Tongue (tissue), 2 donors: ENCODE measurements around a stretch of chr6.

- RAMPAGE, long total RNA, result no peak
These were observed 5.6 kb downstream of the MAP7 start for GRCh38 chr6:136544450-136545177.

- RAMPAGE, long total RNA, result no peak
These were observed 30.7 kb upstream of the MAP7 start for GRCh38 chr6:136581005-136581204.

DNA sequence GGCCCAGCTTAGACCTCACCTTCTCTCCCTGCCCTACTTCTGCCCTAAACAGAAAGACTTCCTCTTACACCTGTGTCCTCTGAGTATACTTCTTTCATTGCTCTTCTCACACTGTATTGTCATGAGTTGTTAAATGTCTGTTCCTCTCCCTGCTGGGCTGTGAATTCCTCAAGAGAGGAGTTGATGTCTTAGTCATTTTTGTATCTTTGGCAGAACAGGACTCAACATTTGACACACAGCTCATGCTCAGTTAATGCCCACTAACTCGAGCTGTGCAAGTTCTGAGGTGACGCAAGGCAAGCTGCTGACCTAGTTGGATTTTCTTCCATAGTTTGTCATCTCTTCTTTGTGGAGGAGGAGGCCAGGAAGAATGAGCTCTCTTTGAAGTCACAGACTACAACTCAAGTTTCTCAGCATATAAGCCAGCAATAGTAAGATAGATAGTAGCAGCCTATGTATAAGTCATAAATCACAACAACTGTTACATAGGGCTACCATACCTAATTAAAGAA, 90.3 kb upstream of the MAP7 start:
- RAMPAGE, long total RNA, result no peak

DNA sequence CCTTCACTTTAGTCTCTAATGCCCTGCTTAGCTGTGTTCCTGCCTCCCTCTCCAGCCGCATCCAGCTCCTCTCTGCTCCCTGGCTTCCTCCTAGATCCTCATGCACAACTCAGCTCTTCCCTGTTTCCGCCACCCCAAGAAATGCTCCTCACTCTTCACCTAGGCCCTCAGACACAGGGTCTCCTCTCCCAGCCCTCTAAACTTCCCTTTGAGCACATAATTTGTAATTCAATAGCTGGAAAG, 37.2 kb downstream of the MAP3K5 start:
- RAMPAGE, long total RNA, result no peak

DNA sequence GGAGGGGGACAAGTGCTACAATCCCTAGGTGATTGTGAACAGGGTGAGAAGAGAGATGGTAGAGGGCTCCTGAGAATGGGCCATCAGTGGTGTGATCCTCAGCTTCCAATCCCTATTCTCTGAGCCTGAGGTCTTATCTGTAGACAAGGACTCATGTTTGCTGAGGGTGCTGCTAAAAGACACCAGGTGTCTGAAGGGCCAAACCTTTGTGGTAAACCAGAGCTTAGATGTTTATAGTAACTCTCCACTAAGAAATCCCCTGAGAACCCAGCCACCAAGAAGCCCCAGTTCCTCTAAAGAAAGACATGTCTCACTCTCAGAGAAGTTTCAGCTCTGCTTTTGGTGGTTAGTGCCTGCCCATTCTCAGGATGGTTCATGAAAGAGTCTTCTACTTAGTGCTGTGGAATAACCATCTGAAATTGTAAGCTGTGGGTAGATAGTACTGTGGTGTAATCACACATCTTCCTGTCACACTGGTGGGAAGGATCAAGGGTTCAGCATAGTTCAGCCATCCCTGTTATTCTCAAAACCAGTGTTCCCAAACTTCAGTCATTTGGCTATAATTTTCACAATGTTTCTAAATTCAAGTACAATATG, 58.3 kb upstream of the IL20RA start:
- RAMPAGE, long total RNA, result no peak

DNA sequence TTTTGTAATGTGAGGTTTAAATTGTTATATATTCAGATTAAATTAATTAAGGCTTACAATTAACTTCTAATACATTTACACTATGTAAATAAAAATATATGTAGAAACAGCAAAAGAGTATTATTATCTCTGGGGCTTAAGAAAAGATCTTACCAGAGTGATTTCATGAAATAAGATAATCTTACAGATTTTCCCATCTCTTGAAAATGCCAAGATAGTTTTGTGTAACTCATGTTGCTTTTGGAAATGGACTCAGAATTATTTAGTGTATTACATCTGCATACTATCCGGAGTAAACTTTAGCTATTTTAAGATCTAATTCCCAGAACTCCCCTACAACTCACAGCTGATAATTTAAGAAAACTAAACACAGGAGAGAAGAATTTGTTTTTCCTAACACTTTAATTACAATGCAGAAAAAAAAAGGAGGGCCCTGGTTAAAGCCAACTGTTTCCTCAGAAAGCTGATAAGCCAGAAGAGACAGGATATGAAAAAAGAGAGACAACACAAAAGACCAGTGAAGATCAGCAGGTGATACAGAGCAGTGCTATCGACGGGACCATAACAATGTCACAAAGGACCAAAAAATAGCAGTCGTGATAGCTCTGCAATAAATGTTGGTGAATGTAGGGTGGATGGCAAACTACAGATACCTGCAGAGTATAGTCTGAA, 6.0 kb downstream of the IFNGR1 start:
- RAMPAGE, long total RNA, result no peak

DNA sequence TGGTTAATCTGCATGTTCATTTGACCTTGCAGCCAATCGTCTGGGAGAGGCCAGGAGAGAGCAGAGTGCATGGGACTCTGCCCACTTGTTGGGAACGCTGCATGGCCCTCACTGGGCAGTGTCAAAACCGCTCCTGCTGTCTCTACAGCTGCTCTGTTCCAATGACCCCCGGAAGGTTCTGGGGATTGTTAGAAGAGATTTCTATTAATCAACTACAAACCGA, 79.5 kb downstream of the OLIG3 start:
- RAMPAGE, long total RNA, result no peak

GRCh38 chr6:137723019-137723621, 143.9 kb upstream of the TNFAIP3 start:
- RAMPAGE, long total RNA, result no peak

DNA sequence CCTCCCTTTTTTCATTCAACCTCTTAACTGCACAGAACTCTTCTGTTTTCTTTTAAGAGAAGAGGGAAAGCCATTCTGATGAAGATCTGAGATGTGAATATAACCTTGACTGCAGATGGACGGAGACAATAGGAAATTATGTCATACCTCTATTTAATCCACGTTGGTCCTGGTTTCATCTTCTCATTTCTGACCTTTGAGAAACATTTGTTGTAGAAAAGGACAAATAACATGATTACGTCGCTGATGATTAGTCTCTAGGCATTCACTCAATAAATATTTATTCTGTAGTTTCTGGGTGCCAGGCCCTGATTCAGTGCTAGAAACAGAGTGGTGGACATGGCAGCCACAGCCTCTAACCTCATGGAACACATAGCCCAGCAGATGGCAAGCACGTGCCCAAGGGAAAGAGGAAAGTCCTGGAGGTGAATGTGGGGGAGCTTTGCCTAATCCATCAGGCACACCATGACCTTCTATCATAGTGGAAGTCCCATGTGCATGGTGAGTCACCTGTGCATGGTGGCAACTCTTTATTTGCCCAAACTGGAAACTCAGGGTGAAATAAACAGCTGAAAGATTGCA, 143.2 kb upstream of the TNFAIP3 start:
- RAMPAGE, long total RNA, result no peak

- RAMPAGE, long total RNA, result no peak
These were observed 138.2 kb upstream of the TNFAIP3 start for GRCh38 chr6:137728669-137729413.

- RAMPAGE, long total RNA, result no peak
These were observed 73.0 kb upstream of the TNFAIP3 start for GRCh38 chr6:137793919-137794686.

- RAMPAGE, long total RNA, result no peak
These were observed 55.8 kb upstream of the TNFAIP3 start for GRCh38 chr6:137811162-137811780.

DNA sequence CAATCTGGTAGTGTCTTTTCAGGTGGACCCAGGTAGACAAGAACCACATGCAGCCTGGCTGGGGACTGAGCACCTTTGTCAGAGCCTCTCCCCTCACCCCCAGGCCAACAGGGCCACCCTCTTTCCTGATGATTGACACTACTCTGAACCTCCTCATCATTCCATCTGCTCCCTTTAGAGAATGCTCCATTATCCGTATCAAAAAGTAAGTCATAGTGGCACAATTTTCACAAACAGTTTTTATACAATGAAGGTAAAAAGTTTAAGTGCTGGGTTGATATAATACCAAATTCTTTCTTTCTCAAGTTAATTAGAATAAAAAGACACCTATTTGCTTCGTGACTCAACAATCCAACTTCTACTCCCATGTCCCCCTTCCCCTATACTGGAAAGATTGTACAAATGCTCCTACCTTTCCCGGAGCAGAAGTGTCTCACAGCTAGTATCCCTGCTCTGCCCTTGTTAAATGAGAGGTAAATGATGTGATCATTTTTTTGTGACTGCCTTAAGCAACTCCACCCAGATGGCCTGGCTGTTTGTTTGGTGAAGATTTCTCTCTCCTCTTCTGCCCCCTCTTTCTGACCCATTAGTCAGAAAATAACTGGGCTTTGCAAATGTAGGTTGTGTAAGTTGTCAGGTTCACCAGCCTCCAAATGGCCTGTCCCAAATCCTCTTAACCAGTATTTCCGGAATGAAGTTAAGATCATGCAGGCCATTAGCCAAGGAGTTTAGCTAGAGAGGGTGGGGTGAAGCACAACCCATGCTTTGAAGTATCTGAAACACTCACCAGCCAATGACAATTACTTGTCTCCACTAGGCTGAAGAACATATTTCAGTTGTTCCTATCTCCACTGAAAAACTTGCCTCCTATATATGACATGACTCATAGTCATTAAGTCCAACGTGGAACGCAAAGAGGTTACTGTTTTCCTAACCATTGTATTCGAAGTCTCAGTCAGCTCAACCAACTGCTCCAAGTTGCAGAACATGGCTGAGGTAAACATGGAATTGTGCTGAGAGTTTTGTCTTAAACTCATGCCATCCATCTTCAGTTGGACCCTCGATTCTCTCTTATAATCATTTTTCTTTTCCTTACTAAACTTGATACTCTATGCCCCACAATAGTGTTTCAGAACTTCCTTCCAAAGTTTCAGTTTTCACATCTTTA, 37.6 kb upstream of the TNFAIP3 start:
- RAMPAGE, long total RNA, result no peak

- RAMPAGE, long total RNA, result no peak
These were observed 4.4 kb upstream of the TNFAIP3 start for GRCh38 chr6:137862516-137863295.

DNA sequence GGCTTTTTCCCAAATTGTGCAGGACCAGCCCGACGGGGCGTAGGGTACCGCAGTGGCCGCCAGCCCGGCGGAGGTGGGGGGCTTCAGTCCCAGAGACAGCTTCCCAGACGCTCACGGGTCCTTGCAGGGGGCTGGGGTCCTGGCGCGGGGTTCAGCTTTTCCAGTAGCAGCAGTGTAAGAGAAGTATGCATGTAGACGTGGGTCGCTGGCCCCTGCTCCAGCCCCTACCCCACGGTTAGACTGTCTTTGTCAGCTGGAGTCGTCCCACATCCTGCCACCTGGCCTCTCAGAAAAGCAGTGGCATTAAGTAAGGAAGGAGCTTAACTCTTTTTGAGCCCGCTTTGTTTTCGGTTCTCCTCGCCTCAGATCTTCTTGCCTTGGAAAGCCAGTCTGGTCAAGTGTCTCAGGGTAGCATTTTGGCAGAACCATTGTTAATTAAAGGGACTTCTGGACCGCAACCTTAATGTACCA, 911 bp downstream of the TNFAIP3 start:
- RAMPAGE, long total RNA, result no peak

DNA sequence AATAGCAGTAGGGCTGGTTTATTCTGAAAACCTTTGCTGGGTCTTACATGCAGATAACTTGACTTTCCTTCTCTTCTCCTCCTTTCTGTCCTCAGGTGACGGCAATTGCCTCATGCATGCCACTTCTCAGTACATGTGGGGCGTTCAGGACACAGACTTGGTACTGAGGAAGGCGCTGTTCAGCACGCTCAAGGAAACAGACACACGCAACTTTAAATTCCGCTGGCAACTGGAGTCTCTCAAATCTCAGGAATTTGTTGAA, 7.6 kb downstream of the TNFAIP3 start:
- RAMPAGE, long total RNA, result no peak

DNA sequence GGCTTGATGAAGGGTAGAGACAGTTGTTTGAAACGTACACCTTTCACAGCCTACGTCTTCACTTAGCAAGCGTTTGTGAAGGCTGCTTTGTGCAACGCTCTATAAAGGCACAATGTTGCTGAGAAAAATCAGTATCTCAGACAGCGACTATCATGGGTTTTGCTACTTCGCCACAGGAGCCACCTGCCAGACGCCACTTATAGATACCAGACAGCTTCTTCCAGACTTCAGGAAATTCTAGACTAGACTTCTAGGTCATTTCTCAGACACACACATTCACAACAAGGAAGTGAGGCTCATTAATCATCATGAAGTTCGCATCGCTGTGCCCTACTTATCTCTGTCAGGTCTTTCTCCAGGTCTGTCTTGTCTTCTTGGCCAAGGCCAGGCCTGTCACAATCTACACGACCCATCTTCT, 115.3 kb downstream of the TNFAIP3 start:
- RAMPAGE, long total RNA, result no peak

- RAMPAGE, long total RNA, result no peak
These were observed 4.8 kb downstream of the PERP start for GRCh38 chr6:138102390-138102894.

DNA sequence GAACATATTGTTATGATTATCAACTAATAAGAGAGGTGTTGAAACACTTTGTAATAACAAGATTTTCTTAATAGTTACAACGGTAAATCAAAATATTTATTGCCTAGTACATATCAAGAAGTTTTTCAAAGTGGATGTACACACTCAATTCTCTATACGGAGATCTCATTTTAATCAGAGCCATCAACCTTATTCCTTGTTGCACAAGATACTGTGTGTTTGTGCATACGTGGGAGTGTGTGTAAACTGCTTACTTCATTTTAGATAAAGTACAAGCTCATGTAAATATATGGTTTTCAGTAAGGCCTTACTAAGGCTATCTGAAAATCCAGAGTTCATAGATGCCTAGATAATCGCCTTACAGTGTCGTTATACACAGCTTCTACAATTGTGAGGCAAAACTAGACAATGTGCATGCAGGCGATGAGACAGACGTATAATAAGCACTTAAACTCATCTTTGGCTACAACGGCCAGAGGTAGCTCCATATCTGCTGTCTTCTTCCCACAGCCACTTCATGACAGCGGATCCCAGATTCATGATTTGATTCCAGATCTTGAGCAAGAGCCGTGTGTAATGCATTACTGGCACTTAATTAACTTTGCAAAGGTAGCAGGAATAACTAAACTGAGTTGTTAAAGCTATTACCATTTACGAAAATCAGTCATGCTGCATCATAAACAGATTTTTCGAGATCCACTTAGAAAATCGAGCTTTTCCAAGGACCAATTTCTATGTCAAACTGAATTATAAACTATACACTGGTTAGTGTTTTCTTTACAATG, 2.5 kb downstream of the PERP start:
- RAMPAGE, long total RNA, result no peak

DNA sequence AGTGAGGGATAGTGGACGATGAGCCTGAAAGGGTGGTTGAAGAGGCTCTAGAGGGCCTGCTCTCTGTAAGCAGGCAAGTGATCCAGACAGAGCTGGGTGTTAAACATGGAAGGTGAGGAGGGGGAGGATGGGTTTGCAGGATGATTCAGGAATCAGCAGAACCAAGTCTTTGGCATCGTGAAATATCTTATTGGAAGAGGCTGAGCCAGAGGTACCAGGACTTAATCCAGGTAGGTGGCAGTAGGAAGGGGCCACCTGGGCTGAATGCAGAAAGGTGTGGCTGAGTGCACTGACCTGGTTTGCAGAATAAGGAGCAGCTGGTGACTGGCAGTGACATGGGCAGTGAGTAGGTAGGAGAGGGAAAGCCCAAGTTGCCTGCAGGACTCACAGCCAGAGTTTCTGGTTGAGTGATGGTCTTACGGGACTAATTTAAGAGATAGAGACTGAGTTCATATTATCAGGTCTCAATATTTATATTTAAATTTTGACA, 1.0 kb upstream of the PBOV1 start:
- RAMPAGE, long total RNA, result no peak